Mammary microvascular endothelial cell (primary cell): Measurements from ENCODE around the gene RPRD1A.

GRCh38 chr18:35950157-35950719, 22.2 kb upstream of the C18orf21 start:
- RAMPAGE, long total RNA: no peak

- RAMPAGE, long total RNA: no peak
Observed at GRCh38 chr18:36017489-36018052, 45.1 kb downstream of the C18orf21 start.

- RAMPAGE, long total RNA: no peak
Observed at GRCh38 chr18:36021993-36023391, 44.9 kb downstream of the RPRD1A start.

- RAMPAGE, long total RNA: start-site peak on the minus strand at chr18:36067426-36067559, 473 and 331 reads in 2 replicates
Observed at GRCh38 chr18:36066734-36068070, at the start of gene RPRD1A. RPRD1A (minus strand) TSS chr18:36067559.

GRCh38 chr18:36108857-36109777, 20.0 kb downstream of the SLC39A6 start:
- RAMPAGE, long total RNA: no peak

DNA sequence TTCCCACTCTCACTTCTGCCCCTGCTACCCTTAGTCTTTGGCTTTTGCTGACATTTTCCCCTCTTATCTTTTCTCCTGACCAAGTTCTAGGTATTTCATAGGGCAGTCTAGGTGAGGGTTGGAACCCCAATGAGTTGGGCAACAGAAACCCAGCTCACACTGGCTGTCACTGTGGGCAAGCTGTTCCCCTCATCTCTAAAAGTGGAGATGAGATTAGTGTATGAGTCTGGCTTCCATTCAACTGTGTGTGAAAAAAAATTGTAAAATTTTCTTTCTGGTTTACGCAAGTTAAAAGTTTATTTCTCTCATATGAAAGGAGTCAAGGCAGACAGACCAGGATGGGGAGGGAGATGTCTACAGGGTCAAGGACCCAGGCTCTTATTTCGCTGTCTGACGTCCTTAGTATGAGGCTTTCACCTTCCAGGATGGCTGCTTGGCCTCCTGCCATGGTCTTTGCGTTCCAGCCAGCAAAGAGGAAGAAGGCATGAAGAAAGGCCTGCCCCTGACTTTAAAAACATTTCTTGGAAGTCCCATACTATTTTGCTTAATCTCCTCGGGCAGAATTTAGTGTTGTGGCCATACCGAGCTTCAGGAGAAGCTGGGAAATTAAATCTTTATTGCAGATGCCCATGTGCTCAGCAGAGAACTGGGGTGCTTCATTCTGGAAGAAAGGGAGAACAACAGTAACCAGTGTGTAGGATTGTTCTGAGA, 7.4 kb upstream of the MOCOS start:
- RAMPAGE, long total RNA: no peak

GRCh38 chr18:37170494-37170970, 341.6 kb downstream of the KIAA1328 start:
- RAMPAGE, long total RNA: no peak

- RAMPAGE, long total RNA: start-site peak on the minus strand at chr18:39800271-39800318, 26 and 44 reads in 2 replicates
Observed at GRCh38 chr18:39800162-39800490, 2154.9 kb upstream of the PIK3C3 start.

- RAMPAGE, long total RNA: no peak
Observed at GRCh38 chr18:41993253-41994092, 38.4 kb downstream of the PIK3C3 start.

GRCh38 chr18:42525761-42526398, 570.8 kb downstream of the PIK3C3 start:
- RAMPAGE, long total RNA: no peak

- RAMPAGE, long total RNA: no peak
Observed at GRCh38 chr18:44682276-44682709, 1.6 kb downstream of the SETBP1 start.

- RAMPAGE, long total RNA: no peak
Observed at GRCh38 chr18:44690996-44691553, 10.4 kb downstream of the SETBP1 start.

DNA sequence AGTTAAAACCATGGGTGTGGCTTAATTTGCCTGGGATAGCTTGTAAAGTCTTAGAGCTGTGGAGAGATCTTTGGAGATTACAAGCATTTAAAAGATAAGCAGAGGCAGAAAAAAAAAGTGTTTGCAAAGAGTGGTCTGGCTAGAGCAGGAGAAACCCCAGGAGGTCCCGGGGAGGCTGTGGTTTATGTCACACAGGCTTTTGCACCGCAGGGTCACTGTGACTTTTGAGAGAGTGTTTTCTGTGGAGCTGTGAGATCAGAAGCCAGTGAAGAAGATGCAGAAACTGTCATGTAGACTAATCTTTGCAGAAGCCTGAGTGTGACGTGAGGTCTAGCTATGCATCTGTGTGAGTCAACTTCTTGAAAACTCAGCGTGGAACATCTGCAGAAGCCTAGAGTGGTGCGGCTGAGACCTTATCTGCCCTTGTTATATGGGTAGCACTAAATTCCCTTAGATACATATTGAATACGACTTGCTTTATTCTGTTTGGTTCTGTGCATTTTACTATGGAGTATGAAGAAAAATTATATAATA, 49.1 kb downstream of the SETBP1 start:
- RAMPAGE, long total RNA: no peak

DNA sequence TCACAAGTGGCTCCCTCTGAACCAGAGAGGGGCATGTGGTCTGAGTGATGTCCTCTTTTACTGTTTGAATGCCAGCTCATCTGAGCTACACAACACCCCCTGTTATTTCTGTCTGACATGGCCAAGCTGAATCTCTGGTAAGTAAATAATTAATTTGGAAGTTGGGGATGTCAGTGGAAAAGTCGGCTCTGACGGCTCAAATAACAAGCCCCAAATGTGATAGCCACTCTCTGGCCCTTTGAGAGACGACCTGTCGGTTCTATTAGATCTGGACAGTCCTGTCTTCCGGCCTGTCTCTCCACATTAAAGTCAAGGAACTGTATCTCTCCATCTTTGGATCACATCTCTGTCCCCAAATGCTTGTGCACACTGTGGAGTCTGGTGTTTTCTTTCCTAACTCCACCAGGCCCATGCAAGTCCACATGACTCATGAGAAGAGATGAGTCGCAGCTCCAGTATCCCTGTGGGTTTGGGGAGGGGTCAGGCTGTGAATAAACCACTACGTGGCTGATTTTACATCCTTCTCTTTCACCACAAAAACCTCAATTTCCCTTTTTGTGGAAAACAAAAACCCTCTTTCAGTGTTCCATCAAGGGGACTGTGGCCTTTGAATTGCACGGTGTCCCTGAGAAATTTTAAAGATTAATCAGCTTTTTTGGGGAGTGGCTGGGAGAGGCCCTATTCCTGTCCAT, 52.6 kb downstream of the SETBP1 start:
- RAMPAGE, long total RNA: no peak

DNA sequence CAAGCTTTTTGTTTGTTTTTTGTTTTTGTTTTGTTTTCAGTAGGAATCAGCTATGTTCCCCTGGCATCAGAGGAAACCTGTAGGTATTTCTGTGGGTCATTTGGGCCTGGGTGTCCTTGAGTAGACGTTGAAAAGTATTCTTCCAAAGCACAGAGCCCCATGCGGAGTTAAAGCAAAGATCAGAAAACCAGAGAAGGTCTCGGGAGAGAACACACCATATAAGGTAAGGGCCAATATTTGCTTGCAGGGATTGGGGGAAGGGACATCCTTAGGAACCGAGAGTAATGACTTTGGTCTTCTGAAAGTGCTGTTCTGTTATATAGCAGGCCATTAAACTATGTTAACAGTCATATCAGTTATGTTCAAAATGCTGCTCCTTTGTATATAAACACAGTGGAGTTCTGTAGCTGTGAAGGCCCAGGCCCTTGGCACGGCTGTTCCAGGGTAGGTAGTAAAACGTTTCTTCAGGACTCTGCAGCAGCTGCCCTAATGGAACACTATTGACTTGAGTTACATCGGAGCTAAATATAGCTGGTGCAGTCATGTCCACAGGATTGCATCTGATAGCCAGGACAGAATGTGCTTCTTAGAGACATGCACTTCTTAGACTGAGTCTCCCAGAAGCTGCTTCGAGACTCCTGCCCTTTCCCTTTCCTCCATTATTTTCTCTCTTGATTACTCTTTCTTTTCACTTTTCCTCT, 122.3 kb downstream of the SETBP1 start:
- RAMPAGE, long total RNA: no peak

- RAMPAGE, long total RNA: no peak
Observed at GRCh38 chr18:44937890-44938361, 257.2 kb downstream of the SETBP1 start.

DNA sequence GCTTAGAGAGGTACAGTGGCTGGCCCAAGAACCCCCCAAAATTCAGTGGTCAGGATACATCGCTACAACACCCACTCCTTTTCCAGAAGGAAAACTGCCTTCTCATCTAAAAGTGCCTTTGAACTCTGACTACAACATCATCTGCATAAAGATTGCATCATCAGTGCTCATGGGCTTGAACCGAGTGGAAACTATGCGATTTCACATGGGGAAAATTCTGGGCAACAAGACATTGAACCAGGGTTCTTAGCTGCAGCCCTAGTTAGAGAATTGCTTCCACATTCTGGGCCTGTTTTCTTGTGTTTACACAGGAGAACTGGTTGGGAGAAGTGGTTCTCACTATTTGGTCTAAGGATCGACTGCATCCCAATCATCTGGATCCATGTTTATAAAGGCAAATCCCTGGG, 294.5 kb upstream of the SLC14A2 start:
- RAMPAGE, long total RNA: no peak

DNA sequence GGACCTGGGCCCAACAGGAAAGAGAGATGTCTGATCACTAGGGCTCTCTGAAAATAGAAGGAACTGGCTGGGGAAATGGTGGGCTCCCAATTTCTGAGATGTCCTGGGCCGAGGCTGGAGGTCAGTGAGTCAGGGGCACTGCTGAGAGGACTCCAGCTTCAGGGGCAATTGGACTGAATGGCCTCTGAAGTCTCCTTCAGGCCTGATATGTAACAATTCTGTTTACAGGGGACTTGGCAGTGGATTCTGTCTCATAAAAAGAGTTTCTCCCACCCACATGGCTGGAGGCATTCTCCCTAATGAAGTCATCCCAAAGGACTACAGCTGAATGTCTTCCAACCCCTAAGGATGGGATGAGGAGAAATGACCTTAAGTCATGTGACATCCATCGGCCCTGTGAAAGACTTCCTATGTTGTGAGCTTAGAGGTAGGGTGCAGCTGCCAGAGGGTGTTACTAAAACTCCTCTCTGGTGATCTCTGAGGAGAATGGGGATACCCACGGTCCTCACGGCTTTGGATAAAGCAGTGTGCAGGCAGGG, 27.1 kb upstream of the SLC14A2 start:
- RAMPAGE, long total RNA: no peak

GRCh38 chr18:45686981-45687653, 36.9 kb upstream of the SLC14A1 start:
- RAMPAGE, long total RNA: no peak

DNA sequence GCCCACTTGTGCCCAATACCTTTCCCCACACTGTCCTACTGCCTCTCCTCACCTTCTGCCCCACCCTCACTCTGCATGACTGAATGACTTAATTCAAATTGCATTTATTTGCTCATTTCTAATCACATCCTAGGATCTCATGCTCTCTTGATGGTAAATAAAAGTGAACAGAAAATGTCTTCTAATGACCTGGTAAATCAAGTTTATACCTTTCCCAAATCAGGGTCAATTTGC, 22.9 kb upstream of the SIGLEC15 start:
- RAMPAGE, long total RNA: no peak